Aortic smooth muscle cell (primary cell): ENCODE measurements around the genes RIMS1 and DPPA5.

DNA sequence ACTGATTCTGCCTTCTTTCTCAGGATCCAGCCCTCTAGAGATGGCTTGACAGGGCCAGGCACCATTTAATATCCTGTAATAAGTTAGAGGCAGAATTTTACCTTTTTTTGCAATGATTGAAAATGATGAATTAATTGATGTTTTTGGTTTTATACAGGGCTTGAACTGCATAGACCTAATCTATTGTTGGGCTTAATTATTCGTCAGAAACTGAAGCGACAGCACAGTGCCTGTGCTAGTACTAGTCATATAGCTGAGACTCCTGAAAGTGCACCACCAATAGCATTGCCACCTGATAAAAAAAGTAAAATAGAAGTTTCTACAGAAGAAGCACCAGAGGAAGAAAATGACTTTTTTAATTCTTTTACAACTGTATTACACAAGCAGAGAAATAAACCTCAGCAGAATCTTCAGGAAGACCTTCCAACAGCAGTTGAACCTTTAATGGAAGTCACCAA is 75.9 kb downstream of the PHF3 start:
- RRBS: no CpG with 5 or more reads among the region's 2 CpGs

- RRBS: no CpG with 5 or more reads among the region's 9 CpGs
These were observed 164.2 kb downstream of the PHF3 start for GRCh38 chr6:63799665-63800265.

GRCh38 chr6:69456436-69456741 is 340.4 kb downstream of the LMBRD1 start:
- RRBS: no CpG with 5 or more reads among the region's 2 CpGs

DNA sequence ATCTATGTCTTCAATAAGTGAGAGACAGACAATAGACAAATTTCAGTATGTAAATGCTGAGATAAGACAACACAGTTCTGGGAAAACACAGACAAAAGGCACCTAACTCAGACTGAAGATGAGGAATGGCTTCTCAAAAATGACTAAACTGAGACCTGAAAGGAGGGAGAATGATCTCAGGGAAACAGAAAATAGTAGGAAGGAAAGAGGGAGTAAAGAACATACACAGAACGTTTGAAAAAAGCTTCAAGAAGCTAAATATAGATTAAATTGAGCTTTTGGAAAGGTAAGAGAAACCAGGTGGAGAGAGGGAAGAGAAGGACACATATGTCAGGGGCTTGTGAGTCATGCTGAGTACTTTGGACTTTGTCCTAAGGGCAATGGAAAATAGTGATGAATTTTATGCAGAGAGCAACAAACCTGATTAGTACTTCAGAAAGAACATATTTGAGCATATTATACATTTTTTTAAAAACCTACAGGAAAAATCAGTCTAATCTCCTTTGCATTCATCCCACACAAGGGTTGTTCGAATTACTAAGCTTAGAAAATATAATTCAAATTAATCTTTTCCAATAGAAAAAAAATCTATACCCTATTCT is 16.0 kb downstream of the LMBRD1 start:
- RRBS: no CpG with 5 or more reads among the region's 2 CpGs

- RRBS: no CpG with 5 or more reads among the region's 5 CpGs
These were observed 15.5 kb downstream of the COL19A1 start for GRCh38 chr6:69881797-69882313.

- RRBS: no CpG with 5 or more reads among the region's 11 CpGs
These were observed 13.1 kb downstream of the OGFRL1 start for GRCh38 chr6:71301313-71302554.

GRCh38 chr6:71495827-71496319 is 207.3 kb downstream of the OGFRL1 start:
- RRBS: no CpG with 5 or more reads among the region's 3 CpGs

GRCh38 chr6:71886196-71887476 is at the start of gene RIMS1:
RIMS1 (plus strand) TSS chr6:71886550.
- RRBS: 3% methylated on average over 26 of the region's 98 CpGs

DNA sequence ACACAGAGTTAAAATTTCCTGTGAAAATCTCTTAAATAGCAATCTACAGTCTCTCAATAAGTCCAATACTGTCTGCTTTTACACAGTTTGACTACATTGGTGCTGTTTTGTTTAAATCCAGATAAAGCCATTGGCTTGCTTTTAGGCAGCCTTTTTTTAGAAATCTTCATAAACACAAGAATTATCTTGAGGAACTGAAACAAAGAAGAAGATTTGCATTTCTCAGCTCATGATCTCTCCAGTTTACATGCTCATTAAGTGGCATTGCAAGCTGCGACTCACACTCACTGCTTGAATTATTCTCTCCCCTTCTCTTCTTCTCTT is 239.1 kb upstream of the KCNQ5 start:
- RRBS: no CpG with 5 or more reads among the region's 1 CpG

- RRBS: no CpG with 5 or more reads among the region's 4 CpGs
These were observed 60.6 kb upstream of the KCNQ5 start for GRCh38 chr6:72561236-72561602.

- RRBS: no CpG with 5 or more reads among the region's 3 CpGs
These were observed 32.3 kb downstream of the KCNQ5 start for GRCh38 chr6:72654061-72654699.

DNA sequence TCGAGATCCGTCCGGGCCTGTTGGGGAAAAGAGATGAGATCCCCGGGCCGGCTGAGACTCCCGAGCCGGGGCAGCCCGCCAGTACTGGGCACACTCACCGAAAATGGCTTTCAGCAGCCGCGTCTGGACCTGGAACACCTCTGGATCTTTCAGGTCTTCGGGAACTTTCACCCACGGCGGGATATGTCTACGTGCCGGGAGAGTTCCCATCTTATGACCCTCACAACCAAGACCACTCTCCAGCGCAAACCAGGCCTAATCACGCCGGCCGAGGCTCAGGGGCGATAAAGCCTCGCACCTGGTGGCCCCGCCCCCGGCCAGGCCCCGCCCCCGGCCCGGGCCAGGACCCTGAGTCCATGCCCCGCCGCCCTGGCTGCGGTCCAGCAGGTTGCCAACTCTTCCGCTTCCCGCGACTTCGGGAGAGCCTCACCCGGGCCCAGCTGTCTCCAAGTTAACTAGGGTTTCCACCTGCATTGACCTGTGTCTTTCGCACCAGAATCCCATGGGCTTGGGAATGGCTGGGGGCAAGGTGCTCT is at the start of gene DPPA5:
DPPA5 (minus strand) TSS at position 261 of the 536 bp plus-strand sequence.
- RRBS: 60% methylated on average over 15 of the region's 36 CpGs

DNA sequence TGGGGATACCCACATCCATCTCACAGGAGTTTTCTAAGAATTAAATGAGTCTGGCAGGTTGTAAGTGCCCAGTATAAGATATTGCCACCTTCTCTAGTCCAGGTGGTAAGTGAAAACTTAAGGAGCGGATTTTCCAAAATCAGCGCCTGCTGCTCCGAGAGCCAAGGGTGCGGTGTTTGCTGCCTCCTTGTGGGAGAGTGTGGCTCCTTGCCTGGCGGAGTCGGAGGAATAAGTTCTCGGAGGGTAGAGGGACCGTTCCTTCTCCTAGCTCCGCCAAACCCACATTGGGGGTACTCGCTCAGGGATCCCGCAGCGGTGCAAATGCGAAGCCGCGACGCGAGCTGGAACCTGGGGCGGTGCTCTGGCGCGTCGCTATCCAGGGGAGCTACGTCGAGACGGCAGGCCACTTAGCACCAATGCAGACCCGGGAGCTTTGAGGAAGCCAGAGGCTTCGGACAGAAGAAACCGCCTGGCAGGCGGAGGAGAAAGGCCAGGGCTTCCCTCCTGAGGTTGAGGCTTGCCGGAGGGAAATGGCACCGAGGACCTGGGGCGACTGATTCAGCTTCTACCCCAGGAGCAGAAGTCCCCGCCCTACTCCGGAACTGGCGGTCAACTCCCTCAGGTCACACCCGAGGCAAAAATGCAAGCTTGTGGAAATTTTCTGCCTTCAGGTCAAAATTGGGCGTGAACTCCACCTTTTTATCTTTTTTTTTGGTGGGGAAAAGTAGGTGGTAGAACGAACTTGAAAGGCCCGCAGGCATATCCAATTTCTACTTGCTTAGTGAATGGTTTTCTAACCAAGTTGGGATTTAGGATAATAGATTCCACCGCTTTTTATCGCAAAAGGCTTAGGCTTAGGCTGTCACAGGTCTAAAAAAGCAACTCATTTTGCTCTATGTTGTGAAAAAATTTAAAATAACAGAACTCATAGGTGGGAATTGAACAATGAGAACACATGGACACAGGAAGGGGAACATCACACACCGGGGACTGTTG is 5.6 kb upstream of the DDX43 start:
- RRBS: 2% methylated on average over 7 of the region's 41 CpGs

DNA sequence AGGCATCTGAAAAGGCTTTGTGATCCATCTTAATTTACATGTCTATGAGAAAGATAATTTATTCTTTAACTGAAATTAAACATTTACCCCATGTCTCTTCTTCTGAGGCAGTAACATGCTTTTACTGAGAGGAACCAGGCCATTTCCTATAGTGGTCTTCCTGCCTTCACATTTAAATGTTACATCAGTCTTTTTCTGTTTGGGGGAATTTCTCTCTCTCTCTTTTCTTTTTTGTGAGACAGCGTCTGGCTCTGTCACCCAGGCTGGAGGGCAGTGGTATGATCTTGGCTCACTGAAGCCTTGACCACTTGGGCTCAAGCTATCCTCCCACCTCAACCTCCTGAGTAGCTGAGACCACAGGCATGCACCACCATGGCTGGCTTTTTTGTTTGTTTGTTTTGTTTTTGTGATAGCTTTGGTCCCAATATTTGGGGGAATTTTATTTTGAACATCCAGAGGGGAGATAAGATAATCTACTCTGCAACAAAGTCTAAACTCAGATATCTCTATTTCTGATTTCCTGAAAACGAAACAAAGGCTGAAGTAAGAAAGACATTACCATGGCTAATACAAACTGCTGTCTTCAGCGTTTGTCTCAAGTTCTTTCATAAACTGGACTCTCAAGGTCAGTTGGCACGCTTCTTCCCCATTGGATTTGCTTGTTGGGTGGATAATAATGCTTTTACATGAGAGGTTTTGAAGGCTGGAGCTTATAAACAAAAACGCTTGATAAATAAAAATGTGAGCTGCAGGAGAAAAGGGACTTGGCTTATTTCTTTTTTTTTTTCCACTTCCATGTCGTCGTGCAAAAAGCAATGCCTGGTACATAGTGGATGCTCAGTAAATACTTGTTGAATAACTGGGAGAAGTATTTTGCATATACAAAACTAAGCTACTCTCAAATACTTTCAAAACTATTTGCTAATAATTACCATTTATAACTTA is 65.4 kb upstream of the EEF1A1 start:
- RRBS: no CpG with 5 or more reads among the region's 7 CpGs

GRCh38 chr6:73644067-73644826 is 9.5 kb downstream of the SLC17A5 start:
- RRBS: no CpG with 5 or more reads among the region's 7 CpGs

GRCh38 chr6:73722611-73723223 is 26.7 kb downstream of the CD109 start:
- RRBS: no CpG with 5 or more reads among the region's 8 CpGs

GRCh38 chr6:75075869-75076535 is 129.9 kb downstream of the COL12A1 start:
- RRBS: no CpG with 5 or more reads among the region's 9 CpGs

GRCh38 chr6:75174870-75175499 is 30.9 kb downstream of the COL12A1 start:
- RRBS: no CpG with 5 or more reads among the region's 7 CpGs

GRCh38 chr6:75202528-75203048 is 3.3 kb downstream of the COL12A1 start:
- RRBS: no CpG with 5 or more reads among the region's 16 CpGs

GRCh38 chr6:75345303-75345921 is 60.8 kb upstream of the TMEM30A start:
- RRBS: no CpG with 5 or more reads among the region's 11 CpGs